ENCODE results near the genes CCK and ZBTB47.

DNA sequence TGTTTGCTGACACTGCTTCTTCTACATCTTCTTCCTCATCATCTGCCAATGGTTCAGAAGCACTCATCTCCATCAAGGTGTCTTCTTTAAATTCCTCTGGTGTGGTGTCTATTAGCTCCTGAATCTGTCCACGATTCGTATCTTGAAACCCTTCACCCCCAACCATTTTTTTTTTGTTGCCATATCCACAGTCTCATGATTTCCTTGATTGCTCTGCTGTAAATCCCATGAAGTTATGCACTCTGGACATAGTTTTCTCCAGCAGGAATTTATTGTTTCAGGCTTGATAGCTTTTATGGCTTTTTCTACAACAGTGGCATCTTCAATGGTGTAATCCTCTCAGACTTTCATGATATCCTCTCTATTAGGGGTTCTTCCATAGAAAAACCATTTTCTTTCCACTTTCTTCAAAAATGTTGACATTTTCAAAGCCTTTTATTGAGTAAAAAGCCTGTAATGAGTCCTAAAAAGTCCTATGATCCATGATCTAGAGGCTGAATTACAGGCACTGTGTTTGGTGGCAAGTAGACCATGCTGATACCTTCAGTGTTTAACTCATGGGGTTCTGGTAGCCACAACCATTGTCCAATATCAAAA, 337.8 kb downstream of the CTNNB1 start:
- PRO-cap, 2 experiments, result no peak in any of the 2 experiments
- RAMPAGE, long total RNA, 5 experiments, result no peak in any of the 5 experiments

DNA sequence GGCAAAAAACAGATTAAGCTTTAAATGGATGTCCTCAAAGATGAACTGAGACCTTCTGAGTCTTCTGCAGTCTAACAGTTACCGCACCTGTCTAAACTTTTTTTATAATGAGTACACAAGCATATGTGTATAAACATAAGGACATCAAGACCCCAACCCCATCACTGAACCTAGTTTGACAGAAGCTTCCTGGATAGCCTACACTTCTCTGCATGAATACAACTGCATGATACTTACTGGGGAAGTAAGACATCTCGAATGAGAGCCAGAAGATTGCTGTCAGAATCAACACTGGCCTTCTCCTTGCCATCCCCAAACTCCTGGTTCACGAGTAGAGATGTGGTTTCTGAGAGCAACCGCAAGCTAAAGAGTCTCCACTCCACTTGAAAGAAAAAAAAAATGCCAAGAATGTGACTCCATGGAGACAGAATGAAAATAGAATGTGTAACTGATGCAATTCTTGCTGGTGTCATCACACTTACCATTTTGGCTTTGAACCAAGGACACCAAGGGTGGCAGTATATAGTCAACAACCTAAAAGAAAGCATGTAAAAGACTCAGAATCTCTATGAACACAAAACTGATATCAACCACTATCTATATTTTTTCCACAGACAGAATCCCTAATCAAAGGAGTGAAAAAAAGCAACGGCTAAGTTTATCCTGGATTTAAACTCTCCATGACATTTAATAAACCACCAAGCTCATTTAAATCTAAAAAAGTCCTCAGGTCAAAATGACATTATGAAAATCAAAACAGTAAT, 280.4 kb downstream of the ULK4 start:
- PRO-cap, 2 experiments, result peak in 1 of 2 experiments; most common minus-strand start position 365 of the sequence (in 1)
- RAMPAGE, long total RNA, 5 experiments, result no peak in any of the 5 experiments

- PRO-cap, 2 experiments, result no peak in any of the 2 experiments
- RAMPAGE, long total RNA, 5 experiments, result no peak in any of the 5 experiments
Measured at GRCh38 chr3:41960691-41961320, 1.1 kb downstream of the ULK4 start.

DNA sequence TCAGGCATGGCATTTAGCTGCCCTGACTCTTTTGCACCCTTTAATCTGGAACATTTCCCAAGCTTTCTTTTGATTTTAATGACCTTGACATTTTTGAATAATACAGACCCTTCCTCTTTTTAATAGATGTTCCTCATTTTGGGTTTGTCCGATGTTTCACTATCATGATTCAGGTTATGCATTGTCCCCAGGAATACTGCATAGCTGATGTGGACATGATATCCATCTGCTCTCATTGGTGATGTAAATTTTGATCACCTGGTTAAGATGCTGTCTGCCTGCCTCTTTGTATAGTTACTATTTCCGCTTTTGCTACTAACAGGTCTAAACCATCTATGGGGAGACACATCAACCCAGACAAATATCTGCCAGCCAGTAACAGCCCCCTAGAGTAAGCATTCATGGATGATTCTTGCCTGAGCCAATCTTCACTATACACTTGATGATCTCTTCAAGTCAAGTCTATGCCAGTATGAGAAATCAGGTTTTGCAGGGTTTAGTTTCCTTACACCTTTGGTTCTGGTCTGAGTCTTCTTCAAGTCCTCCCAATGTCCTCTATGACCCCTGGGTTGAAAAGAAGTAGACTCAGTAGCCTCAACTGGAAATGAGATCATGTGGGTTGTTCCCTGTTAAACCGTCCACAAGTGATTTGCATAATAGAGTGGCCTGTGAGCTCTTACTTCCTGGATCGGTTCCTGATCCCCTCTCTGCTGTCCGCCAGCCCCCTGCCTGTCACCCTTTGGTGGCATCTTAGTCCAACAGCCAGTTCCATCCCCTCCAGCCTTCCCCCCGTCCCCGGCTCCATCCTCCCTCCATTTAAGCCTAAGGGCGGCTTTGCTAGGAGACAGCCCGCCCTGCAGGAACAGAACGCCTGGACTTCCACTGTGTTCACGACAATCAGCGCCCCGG, 50.8 kb upstream of the ULK4 start:
- PRO-cap, 2 experiments, result peak in 2 of 2 experiments; most common plus-strand start position 659 of the sequence (in 2); most common minus-strand start position 605 of the sequence (in 1)
- RAMPAGE, long total RNA, 5 experiments, result no peak in any of the 5 experiments

DNA sequence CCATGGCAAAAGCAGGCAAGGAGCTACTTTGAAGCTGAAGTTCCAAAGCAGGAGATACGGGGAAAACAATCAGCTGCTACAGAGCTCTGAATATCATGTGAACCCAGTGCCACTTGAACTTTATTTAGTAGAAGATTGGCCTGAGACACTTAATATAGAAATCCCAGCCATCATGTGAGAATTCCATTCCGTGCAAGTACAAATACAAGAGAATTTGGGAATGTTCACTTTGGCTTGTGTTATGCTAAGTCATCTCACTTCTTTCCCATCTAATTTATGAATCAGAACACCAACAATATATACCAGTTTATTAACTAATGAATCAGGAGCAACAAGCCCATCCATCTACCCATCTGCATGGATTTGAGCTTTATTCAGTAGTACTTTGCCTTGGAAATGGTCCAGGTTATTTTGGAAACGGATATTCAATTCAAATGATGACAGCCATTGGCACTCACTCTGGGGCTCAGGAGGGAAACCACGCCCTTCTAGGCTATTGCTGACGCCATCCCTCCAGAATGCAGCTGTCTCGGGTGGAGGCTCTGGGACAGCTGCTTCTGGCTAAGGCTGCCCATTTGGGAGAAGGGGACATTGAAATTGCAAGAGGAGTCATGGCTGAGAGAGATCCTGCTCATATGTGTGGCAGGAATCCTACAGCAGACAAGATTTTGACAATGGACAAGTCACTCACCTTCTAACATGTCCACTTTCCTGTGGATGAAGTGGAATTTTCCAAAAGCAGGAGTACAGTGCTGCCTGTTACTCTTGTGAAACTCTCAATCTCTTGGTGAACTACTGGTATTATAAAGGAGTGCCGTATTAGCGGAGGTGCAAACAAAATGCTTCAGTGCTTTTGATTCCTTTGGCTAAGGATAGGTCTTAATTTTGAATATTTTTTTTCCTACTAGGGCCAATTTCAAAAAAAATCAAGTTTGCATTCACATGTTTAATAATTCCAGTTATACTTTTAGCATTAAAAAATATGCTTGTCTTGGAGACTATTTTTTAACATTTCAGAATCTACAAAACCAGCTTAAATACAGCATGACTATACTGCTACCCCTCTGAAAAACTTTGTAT, 29.4 kb upstream of the TRAK1 start:
- PRO-cap, 2 experiments, result peak in 2 of 2 experiments; most common plus-strand start position 523 of the sequence (in 2); most common minus-strand start position 778 of the sequence (in 2)
- RAMPAGE, long total RNA, 5 experiments, result no peak in any of the 5 experiments

DNA sequence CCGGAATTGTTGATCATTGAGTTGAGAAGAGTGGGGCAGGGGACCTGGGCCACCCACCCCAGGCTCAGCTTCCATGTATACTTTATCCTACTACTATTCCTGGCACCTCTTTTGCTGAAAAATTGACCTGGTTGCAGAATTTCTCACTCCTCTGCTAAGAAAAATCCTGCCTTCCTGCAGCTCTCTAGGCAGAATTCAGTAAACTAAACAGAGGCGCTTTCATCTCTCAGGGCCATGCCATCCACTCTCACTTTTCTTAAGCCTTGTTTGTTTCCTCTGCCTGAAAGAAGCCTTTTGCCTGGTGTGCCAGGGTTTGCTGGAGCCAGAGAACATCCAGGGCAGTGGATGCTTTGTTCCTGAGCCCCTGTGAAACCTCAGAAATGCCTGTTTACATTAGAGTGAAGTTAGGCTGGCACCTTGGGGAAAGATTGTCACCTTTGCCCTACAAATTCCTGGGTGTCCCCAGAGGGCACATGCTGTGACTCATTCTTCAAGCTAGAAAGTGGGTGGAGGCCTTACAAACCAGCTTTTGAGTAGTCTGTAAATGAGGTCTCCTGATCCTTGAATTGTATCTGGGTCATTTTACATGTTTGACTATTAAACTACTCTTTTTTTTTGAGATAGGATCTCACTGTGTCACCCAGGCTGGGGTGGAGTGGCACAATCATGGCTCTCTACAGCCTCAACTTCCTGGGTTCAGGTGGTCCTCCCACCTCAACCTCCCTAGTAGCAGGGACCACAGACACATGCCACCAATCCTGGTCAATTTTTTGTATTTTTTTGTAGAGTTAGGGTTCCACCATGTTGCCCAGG, 10.7 kb upstream of the TRAK1 start:
- PRO-cap, 2 experiments, result peak in 2 of 2 experiments; most common plus-strand start position 209 of the sequence (in 1); most common minus-strand start position 200 of the sequence (in 1)
- RAMPAGE, long total RNA, 5 experiments, result no peak in any of the 5 experiments

- PRO-cap, 2 experiments, result peak in 2 of 2 experiments; most common plus-strand start chr3:42100066 (in 1); most common minus-strand start chr3:42099914 (in 2)
- RAMPAGE, long total RNA, 5 experiments, result no peak in any of the 5 experiments
Measured at GRCh38 chr3:42099514-42100172, 8.5 kb downstream of the TRAK1 start.

- PRO-cap, 2 experiments, result peak in 2 of 2 experiments; most common plus-strand start chr3:42101401 (in 1); most common minus-strand start chr3:42101218 (in 2)
- RAMPAGE, long total RNA, 5 experiments, result no peak in any of the 5 experiments
Measured at GRCh38 chr3:42100955-42101968, 10.1 kb downstream of the TRAK1 start.

GRCh38 chr3:42102488-42102978, 11.4 kb downstream of the TRAK1 start:
- PRO-cap, 2 experiments, result peak in 1 of 2 experiments; most common plus-strand start chr3:42102894 (in 1)
- RAMPAGE, long total RNA, 5 experiments, result no peak in any of the 5 experiments

DNA sequence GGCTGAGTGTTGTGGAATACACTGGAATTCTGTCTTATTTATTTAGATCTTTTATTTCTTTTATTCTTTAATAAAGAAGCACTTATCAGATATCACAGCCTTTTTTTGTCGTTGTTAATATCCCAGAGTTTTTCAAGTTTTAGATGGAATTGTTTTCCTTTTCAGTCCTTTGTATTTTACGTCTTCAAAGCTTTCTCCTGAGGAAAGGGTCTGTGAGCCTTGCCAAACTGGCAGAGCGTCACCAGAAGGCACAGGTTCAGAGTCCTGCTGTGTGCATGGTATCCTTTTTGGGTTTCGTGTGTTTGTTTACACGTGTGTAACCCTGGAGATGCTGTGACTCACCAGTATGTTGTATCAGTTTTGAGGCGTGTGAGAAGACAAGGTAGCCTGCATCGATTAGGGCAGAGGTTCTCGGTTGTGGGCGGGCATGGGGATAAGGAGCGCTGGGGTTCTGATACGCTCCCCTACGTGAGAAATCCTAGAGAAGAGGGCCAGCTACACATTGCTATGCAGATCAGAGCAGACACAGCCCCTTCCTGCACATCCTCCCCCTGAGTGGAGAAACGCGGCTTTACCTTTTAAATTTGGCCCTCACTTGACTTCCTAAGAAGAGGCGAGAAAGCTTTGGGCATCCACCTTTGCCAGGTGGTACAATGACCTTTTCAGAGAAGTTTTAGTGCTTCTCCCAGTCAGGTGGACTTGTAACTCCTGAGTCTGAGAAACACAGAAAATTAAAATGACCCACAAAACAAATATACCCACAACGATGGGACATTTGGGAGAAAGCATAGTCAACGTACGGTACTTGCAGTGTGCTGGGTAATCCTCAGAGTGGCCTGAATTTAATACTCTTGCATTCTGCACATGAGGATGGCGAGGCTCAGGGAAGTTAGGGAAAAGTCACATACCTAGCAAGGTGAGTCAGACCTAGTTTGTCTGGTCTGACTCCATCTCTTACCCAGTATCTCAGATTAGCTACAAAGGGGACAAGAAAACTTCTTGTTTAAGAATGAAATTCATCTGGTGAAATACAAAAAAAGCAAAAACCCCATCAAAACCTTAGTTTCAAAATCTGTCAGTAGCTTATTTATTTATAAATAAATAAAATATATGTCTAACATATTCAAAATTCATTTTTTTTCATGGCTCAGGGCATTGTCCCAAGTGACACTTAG, 38.1 kb downstream of the TRAK1 start:
- PRO-cap, 2 experiments, result peak in 1 of 2 experiments; most common plus-strand start position 357 of the sequence (in 1); most common minus-strand start position 258 of the sequence (in 1)
- RAMPAGE, long total RNA, 5 experiments, result no peak in any of the 5 experiments

DNA sequence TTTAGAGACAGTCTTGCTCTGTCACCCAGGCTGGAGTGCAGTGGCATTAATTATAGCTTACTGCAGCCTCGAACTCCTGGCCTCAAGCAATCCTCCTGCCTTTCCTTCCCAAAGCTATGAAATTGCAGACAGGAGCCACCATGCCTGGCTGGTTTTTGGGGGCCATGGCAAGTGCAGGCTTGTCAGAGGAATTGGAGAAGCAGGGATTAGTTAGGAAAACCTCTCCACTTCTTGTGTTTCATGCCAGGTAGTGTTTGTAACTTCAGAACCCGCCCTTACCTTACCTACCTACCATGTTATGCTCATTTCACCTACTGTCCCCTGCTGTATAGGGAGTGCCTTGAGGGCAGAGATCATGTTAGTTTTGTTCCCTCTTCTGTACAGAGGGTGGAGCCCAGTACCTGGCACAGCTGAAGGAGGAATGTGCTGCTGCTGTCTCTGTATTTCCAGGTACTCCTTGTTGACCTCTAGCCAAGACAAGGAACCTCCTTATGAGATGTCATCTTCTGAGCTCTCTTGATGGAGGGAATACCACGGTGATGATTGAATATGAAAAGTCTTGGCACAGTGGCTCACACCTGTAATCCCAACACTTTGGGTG, 43.8 kb downstream of the TRAK1 start:
- PRO-cap, 2 experiments, result no peak in any of the 2 experiments
- RAMPAGE, long total RNA, 5 experiments, result no peak in any of the 5 experiments

DNA sequence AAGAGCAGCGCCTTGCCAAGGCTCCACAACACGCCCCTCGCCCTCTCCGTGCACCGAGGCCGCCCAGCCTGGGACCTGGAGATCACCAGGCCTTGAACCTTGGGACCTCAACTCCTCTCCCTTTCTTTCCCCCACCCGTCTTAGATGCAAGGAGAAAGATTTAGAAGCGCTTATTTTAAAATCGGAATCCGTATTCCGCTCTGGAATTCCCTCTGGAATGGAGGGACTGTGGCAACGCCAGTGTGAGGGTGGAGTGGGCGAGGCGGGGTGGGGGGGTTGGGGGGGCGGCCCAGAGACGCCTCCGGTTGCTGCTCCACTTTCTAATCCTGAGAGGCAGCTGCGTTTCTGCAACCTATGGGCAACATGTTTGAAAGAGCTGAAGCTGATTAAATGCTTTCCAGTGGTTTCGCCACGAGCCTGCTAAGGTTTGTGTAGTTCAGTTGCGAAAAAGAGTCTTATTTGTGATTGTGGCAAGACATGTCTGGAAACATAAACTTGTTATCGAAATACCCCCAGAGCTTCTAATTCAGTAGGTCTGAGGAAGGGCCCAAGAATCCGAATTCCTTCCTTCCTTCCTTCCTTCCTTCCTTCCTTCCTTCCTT, at the start of gene CCK:
TSS of gene CCK (minus strand) at position 219 of the 602 bp plus-strand sequence.
- PRO-cap, 2 experiments, result no peak in any of the 2 experiments
- RAMPAGE, long total RNA, 5 experiments, result no peak in any of the 5 experiments

- PRO-cap, 2 experiments, result no peak in any of the 2 experiments
- RAMPAGE, long total RNA, 5 experiments, result no peak in any of the 5 experiments
Measured at GRCh38 chr3:42516201-42516807, 13.9 kb downstream of the VIPR1 start.

DNA sequence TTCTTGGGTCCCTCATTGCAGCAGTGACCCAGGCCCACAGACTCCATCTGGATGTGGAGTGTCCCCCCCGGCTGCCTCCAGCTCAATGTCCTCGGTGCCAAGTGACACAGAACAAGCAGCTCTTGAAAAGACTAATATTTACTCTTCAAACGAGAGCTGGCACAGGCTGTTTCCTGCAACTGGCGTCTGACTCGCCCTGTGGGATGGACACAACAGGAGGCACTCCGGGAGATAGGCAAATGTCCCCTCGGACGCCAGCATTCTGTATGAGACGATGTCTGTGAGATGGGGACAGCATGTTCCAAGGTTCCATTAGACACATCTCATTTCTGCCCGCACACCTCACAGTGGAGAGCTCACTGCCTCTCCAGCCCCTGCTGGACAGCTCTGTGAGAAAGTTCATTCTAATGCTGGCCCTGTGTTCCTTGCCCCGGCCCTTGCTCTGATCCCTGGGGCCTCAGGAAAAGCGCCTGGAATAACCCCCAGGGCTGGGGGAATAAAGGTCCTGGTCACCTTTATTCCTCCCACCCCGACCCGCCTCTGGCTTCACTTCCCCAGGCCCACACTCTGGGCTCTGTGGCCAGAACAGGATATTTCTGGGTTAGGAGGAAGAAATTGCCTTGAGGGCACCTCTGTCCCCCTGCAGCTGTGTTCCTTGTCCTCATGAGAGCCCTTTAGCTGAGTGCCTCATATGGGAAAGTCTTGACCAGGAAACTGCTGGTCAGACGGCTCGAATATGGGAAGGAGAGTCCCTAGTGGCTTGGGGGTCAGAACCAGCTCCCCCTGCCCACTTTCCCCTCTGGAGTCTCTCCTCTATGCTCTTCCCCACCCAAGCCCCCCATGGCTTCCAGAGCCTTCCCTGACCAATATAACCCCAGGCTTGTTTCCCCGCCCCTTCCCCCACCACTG, 36.7 kb downstream of the SEC22C start:
- PRO-cap, 2 experiments, result peak in 2 of 2 experiments; most common plus-strand start position 267 of the sequence (in 1); most common minus-strand start position 87 of the sequence (in 1)
- RAMPAGE, long total RNA, 5 experiments, result no peak in any of the 5 experiments

DNA sequence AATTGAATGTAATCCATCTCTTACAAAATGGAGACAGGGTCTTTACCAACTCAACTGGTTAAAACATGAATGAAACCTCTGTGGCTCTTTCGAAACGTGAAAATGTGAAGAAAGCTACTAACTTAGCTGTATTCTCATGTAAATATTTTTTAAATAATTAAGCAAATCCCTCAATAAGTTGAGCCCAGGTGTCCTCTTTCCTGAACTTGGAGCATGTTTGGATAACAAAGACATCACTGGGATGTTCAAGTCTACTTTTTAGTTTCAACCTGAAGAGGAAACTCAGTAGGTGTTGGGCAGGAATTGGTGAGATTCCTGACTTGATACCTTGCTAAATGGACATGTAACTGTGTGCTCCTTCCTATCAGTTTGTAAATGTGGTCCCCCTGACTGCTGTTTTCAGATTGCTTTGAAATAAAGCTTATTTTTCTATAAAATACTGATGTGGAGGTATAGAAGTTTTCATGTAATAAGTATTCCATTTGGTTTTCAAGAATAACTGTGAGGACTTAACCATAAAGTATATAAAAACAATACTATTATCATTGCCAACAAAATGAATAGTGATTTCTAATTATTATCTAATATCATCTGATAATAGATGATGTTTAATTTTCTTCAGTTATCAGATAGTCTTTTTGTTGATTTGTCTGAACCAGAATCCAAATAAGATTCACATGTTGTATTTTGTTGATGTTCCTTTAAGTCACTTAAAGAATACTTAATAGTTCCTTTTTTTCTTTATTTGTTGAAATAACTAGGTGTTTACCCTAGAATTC, 4.1 kb downstream of the SS18L2 start:
- PRO-cap, 2 experiments, result no peak in any of the 2 experiments
- RAMPAGE, long total RNA, 5 experiments, result no peak in any of the 5 experiments

GRCh38 chr3:42627084-42627809, 26.2 kb upstream of the ZBTB47 start:
- PRO-cap, 2 experiments, result no peak in any of the 2 experiments
- RAMPAGE, long total RNA, 5 experiments, result no peak in any of the 5 experiments

GRCh38 chr3:42634371-42635021, 19.0 kb upstream of the ZBTB47 start:
- PRO-cap, 2 experiments, result no peak in any of the 2 experiments
- RAMPAGE, long total RNA, 5 experiments, result no peak in any of the 5 experiments

DNA sequence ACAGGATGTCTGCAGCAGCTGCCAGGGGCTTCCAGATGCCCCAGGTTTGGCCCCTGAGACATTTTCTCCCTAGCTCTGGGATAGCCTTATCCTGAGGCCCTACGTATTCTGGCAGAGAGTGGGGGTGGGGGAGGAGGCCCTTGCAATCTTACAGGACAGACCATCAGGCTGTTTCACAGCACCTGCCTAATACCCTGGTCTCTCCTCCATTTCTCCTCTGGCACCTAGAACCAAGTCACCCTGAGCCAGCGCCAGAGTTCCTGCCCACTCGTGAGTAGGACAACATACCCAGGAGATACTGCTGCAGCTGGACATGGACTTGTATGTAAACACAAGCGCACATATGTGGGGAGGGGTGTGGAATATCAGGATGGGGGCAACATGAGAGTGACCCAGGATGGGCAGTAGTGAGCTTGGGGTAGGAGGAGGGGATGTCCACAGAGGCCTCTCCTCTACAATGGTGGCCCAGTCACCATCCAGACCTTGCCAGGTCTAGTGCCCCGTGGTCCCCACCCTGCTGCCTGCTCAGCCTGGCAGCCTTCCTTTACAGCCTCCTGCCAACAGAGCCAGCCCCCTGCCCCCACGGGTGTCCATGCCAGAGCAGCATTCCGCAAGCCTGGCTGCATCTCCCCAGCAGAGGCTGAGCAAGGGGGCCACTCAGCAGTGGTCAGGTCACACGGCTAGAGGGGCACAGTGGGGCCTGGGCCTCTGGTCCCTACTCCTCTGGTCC, at the start of gene ZBTB47:
TSS of gene ZBTB47 (plus strand) at position 656 of the 730 bp plus-strand sequence.
- PRO-cap, 2 experiments, result peak in 2 of 2 experiments; most common plus-strand start position 636 of the sequence (in 2)
- RAMPAGE, long total RNA, 5 experiments, result no peak in any of the 5 experiments

GRCh38 chr3:42659317-42659980, 6.0 kb downstream of the ZBTB47 start:
- PRO-cap, 2 experiments, result no peak in any of the 2 experiments
- RAMPAGE, long total RNA, 5 experiments, result no peak in any of the 5 experiments

GRCh38 chr3:42705879-42706396, 3.3 kb upstream of the HHATL start:
- PRO-cap, 2 experiments, result no peak in any of the 2 experiments
- RAMPAGE, long total RNA, 5 experiments, result no peak in any of the 5 experiments

Data from thyroid gland (tissue), 7 donors.